ENCODE measurements around the genes CERS4, NDUFA7, ADAMTS10 and ZNF699.

- RRBS: no CpG with 5 or more reads among the region's 9 CpGs
CAGE:
- cytosol, long polyA plus RNA: no peak
- long polyA plus RNA: no peak
- nucleus, long polyA plus RNA: no peak
These were observed 22.0 kb upstream of the TIMM44 start for GRCh38 chr19:7965456-7965887.

- RRBS: no CpG with 5 or more reads among the region's 14 CpGs
CAGE:
- cytosol, long polyA plus RNA: no peak
- long polyA plus RNA: no peak
- nucleus, long polyA plus RNA: no peak
These were observed 23.6 kb upstream of the CCL25 start for GRCh38 chr19:8028916-8029493.

DNA sequence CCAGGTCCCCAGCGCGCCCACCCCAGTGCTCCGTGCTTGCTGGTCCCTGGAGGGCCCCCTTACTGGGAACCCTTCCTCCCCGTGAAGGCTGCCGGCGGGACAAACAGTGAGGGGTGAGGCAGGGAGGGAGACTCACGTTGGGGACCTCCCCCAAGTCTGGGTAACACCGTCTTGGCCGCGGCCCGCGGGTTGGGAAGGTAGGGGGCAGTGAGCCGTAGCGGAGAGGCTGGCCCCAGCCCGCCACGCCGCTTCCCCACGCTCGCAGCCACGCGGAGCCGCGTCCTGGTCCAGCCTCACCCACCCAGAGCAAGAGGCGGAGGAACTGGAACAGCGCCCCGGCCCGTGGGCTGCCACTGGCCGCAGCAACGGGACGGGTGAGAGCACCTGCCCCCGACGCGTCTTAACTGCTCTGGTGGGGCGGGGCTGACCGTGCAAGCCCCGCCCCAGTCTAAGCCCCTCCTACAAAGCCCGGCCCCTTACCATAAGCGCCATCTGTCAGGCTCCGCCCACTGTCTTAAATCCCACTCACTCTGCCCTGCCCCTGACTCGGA is 2.3 kb upstream of the CCL25 start:
- RRBS: no CpG with 5 or more reads among the region's 40 CpGs
CAGE:
- cytosol, long polyA plus RNA: no peak
- long polyA plus RNA: no peak
- nucleus, long polyA plus RNA: no peak

DNA sequence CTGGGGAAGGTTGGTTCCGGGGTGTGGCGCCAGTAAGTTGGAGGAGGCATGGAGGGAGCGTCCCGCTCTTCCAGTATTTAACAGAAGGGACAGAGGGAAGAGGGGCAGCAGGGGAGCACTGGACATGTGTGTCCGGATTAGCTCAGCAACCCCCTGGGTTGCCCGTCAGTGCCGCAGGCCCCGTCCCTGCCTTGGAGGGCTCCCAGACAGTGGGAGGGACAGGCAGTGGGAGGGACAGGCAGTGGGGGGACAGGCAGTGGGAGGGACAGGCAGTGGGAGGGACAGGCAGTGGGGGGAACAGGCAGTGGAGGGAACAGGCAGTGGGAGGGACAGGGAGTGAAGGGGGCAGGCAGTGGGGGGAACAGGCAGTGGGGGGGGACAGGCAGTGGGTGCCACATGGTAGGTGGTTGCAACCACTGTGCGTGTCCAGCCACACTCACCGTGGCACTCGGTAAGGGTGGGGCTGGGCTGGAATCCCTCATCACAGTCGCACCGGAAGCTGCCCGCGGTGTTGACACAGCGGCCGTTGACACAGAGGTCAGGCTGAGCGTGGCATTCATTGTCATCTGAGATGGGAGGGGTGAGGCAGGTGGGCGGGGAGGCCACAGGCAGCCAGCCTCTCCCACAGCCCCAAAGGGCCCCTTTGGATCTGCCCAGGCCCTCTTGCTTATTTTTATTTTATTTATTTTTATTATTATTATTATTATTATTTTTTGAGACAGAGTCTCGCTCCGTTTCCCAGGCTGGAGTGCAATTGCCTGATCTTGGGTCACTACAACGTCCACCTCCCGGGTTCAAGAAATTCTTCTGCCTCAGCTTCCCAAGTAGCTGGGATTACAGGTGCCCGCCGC is 33.4 kb downstream of the CCL25 start:
- RRBS: 89% methylated on average over 1 of the region's 25 CpGs
CAGE:
- cytosol, long polyA plus RNA: no peak
- long polyA plus RNA: no peak
- nucleus, long polyA plus RNA: no peak

DNA sequence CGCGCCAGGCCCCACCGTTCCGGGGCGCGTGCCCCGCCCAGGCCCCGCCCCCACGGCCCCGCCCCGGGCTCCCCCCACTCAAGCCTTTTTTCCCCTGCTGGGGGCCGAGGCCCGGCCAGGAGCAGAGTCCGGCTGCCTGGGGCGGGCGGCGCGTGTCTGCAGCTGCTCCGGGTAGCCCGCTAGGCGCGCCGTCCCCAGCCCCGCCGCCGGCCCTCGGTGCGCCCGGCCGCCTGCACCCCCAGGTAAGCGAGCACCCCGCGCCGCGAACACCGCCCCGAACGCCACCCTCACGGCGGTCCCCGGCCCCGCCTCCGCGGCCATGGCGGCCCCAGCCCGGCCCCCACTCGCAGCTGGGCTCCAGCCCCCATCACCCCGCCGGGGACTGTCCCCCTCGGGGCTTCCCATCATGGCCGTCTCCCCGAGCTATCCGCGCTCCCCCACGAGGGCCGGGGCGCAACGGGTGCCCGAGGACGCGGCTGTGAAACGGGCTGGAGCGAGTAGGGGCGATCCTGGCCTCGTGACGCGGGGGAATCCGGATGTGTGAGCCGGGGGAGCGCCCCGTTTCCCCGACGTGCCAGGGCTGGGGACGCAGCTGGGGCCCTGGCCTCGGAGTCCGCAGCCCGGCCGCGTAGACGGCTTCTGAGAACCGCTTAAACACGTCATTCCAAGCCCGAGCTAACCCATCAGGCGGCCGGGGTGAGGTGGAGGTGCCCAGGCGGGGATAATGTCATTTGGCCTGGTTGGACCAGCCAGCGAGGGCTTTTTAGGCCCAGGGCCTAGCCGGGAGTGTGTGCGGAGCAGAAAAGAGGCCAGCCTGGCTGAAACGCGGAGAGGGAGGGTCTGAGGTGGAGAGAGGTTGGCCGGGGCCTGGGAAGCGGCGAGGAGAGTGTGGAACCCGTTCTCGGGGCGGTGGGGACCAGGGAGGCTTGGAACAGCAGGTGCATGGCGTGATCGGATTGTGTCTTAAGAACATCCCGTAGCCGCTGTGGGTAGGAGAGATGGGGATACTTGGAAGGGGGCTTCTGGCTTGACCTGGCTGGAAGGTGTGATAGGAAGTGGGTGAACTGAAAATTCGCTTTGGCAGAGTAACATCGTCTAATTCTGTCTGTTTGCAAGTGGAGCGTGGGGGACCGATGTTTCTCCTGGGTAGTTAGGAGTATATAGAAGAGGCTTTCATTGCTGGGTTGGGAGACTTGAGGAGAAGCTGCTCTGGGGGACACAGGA is at the start of gene CERS4:
Gene CERS4, plus strand, starts transcription at position 118 of the 1,224 bp plus-strand sequence.
- RRBS: 4% methylated on average over 75 of the region's 105 CpGs
CAGE:
- cytosol, long polyA plus RNA: no peak
- long polyA plus RNA: no peak
- nucleus, long polyA plus RNA: no peak

DNA sequence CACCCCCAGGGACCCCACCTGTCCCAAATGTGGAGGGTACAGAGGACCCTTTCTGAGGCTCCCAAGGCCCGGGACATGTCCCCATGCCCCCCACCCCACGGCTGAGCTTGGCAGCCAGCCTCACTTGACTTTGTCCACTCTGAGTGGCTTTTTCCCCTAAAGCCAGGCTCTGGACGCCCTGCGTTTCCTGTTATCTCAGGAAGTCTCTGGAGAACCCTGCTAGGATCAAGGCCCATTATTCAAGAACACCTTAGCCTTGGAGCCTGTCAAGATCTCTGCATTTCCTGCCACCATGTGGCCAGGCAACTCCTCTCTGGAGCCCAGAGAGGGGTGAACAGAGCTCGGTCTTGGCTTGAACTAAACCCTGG is 4.3 kb downstream of the NDUFA7 start:
- RRBS: no CpG with 5 or more reads among the region's 5 CpGs
CAGE:
- cytosol, long polyA plus RNA: no peak
- long polyA plus RNA: no peak
- nucleus, long polyA plus RNA: no peak

- RRBS: under 1% methylated on average over 13 of the region's 20 CpGs
CAGE:
- cytosol, long polyA plus RNA: start-site peak on the minus strand at chr19:8321359-8321382, 1,084 and 2,506 reads in 2 replicates
- long polyA plus RNA: start-site peak on the minus strand at chr19:8321356-8321380, 1,096 and 1,817 reads in 2 replicates
- nucleus, long polyA plus RNA: start-site peak on the minus strand at chr19:8321360-8321376, 850 and 954 reads in 2 replicates
These were observed at the start of gene NDUFA7 for GRCh38 chr19:8321271-8321434. TSS of gene NDUFA7 (minus strand) at chr19:8321375.

GRCh38 chr19:8360295-8360779 is 3.6 kb upstream of the ANGPTL4 start:
- RRBS: no CpG with 5 or more reads among the region's 10 CpGs
CAGE:
- cytosol, long polyA plus RNA: no peak
- long polyA plus RNA: no peak
- nucleus, long polyA plus RNA: no peak

DNA sequence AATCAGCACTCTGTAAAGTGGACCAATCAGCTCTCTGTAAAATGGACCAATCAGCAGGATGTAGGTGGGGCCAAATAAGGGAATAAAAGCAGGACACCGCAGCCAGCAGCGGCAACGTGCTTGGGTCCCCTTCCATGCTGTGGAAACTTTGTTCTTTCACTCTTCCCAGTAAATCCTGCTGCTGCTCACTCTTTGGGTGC is 3.6 kb upstream of the RAB11B start:
- RRBS: no CpG with 5 or more reads among the region's 3 CpGs
CAGE:
- cytosol, long polyA plus RNA: no peak
- long polyA plus RNA: no peak
- nucleus, long polyA plus RNA: no peak

DNA sequence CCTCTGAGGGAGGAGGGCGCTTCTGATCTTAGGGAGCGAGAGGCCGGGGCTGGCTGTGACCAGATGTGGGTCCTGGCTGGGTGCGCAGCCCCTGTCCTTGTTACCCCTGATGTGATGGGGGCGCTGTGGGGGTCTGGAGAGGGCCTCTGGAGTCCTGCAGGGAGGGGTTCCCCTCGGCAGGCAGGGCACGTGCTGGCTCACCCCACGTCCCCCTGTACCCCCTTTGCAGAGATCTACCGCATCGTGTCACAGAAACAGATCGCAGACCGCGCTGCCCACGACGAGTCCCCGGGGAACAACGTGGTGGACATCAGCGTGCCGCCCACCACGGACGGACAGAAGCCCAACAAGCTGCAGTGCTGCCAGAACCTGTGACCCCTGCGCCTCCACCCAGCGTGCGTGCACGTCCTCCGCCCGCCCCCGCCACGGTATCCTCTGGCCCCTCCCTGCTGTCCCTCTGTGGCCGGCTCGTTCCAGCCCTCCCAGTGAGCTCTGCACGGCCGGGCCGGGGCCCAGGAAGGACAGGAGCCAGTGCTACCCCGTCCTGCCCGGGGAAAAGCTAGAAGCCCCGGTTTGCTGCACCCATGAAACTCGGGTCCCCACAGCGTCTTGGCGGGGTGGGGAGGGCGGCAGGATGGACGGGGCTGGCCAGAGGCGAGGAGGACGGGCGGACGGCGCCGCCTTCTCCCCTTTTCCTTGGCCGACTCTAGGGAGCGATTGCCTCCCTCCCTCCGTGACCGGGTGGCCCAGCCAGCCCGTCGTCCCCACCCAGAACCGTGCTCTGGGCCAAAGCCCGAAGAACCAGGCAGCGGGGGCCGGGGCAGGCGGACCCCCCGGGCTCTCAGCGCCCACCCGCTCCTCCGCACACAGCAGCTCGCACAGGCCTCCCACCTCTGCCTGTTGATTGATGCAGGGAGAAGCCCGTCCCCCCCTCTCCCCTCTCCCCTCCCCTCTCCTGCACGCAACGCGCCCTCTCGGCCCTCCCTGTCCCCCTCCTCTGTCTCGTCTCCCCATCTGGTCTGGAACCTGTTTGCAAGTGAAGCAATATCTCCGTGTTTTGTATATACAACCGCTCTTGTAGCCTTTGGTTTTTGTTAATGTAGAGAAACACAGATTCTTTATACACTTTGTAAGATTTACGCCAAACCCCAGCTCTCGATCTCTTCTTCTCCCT is 9.5 kb upstream of the MARCHF2 start:
- RRBS: 74% methylated on average over 9 of the region's 74 CpGs
CAGE:
- cytosol, long polyA plus RNA: no peak
- long polyA plus RNA: no peak
- nucleus, long polyA plus RNA: start-site peak on the minus strand centred at position 393 of the sequence, 96 bp wide, 5 and 13 reads in 2 replicates; start-site peak on the minus strand centred at position 580 of the sequence, 70 bp wide, 8 and 11 reads in 2 replicates

DNA sequence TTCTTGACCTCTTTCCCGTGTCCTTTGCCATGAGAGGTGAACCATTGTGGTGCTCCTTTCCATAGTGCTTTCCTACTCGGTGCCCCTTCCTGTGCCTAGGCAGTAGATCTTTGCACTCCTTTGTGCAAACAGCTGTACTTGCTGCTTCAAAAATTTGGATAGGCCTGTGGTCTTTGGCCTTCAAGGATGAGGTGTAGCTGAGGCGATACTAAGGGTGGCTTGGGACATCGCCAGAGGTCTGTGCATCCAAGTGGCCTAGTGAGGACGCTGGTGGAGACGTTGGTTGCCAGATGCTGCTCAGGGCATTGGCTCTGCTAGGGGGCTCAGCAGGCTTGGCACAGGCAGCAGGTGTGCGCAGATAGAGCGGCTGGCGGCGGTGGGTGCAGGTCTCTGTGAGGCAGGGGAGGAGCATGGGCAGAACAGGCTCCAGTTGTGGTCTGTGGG is 21.4 kb downstream of the PRAM1 start:
- RRBS: no CpG with 5 or more reads among the region's 10 CpGs
CAGE:
- cytosol, long polyA plus RNA: no peak
- long polyA plus RNA: no peak
- nucleus, long polyA plus RNA: no peak

- RRBS: no CpG with 5 or more reads among the region's 21 CpGs
CAGE:
- cytosol, long polyA plus RNA: no peak
- long polyA plus RNA: no peak
- nucleus, long polyA plus RNA: no peak
These were observed 1.7 kb downstream of the MYO1F start for GRCh38 chr19:8575335-8576168.

DNA sequence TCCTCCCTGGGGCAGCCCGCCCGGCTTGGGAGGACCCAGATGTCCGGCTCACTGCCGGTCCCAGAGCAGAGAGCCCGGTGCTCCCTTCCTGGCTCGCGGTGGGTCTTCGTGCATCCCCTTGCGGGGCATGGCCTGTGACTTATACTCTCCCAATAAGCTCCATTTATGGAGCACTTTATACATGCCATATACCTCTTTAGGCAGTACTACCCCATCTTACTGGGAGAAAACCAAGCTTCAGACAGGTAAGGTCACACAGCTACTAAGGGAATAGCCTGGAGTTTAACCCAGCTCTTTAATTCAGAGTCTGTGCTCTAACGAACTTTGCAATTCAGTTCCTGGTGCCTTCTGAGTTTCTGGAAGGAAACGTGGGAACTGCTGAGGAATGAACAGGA is 15.7 kb upstream of the MYO1F start:
- RRBS: 0% methylated on average over 2 of the region's 11 CpGs
CAGE:
- cytosol, long polyA plus RNA: no peak
- long polyA plus RNA: no peak
- nucleus, long polyA plus RNA: no peak

DNA sequence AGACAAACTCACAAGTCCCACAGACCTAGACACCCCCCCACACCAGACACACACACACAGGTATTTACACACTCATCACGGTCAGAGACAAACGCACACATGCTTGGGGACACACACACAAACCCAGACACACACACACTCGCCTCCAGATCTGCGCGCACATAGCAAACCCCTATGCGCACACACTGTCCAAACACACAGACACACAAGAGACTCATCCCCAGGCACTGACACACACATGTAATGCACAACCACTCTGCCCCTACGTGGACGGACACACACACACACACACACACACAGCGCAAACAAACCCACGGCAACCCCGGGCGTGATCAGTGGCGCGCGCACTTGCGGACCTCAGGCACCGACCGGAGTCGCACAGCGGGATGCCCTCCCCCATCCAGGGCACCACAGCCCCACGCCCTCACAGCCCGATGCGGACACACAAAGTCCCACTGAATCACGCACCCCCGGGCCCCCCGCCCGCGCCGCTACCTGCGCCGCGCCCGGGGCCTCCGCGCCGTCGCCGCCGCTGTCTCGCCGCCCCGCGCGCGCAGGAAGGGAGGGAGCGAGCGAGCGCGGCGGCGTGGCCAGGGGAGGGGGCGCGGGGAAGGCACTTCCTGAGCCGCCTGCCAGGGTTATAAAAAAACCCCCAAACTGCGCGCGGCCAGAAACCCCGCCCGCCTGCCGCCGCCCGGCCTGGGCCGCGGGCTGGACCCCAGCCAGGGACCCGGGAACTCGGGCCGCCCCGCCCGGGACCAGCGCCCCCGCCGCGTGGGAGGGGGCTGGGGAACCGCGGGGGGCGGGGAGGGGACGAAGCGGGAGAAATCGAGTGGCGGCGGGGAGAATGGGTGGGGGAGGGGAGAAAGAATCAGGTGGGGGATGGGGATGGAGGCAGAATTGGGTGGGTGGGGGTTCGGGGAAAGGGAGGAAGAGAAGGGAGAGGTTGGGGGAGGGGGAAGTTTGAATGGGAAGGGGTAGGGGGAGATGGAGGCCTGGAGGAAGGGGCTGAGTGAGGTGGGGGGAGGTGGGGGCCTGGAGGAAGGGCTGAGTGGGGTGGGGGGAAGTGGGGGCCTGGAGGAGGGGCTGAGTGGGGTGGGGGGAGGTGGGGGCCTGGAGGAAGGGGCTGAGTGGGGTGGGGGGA is at the start of gene ADAMTS10:
Gene ADAMTS10, minus strand, starts transcription at position 567 of the 1,144 bp plus-strand sequence.
- RRBS: 2% methylated on average over 25 of the region's 82 CpGs
CAGE:
- cytosol, long polyA plus RNA: no peak
- long polyA plus RNA: no peak
- nucleus, long polyA plus RNA: start-site peak on the minus strand centred at position 549 of the sequence, 60 bp wide, 31 and 145 reads in 2 replicates

DNA sequence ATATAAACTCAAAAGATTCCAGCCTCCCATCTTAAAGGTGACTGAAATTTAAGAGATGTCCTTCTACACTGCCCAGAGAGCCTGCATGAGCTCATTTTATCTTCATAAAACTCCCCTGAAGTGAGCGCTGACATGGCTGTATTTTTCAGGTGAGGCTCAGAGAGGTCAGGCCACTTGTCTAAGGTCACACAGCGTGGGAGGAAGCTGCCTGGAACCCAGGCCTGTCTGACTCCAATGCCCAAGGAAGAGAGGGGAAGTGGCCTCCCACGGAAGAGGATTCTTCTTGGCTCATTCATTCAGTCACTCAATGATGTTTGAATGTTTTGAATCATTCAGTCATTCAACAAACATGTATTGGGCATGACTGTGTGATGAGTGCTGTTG is 12.1 kb downstream of the ACTL9 start:
- RRBS: no CpG with 5 or more reads among the region's 3 CpGs
CAGE:
- cytosol, long polyA plus RNA: no peak
- long polyA plus RNA: no peak
- nucleus, long polyA plus RNA: no peak

GRCh38 chr19:8822767-8823296 is 9.3 kb downstream of the ZNF558 start:
- RRBS: no CpG with 5 or more reads among the region's 17 CpGs
CAGE:
- cytosol, long polyA plus RNA: no peak
- long polyA plus RNA: no peak
- nucleus, long polyA plus RNA: no peak

- RRBS: 2% methylated on average over 15 of the region's 77 CpGs
CAGE:
- cytosol, long polyA plus RNA: no peak
- long polyA plus RNA: no peak
- nucleus, long polyA plus RNA: no peak
These were observed at the start of gene ZNF699 for GRCh38 chr19:9309093-9310446. TSS of gene ZNF699 (minus strand) at chr19:9309838.

DNA sequence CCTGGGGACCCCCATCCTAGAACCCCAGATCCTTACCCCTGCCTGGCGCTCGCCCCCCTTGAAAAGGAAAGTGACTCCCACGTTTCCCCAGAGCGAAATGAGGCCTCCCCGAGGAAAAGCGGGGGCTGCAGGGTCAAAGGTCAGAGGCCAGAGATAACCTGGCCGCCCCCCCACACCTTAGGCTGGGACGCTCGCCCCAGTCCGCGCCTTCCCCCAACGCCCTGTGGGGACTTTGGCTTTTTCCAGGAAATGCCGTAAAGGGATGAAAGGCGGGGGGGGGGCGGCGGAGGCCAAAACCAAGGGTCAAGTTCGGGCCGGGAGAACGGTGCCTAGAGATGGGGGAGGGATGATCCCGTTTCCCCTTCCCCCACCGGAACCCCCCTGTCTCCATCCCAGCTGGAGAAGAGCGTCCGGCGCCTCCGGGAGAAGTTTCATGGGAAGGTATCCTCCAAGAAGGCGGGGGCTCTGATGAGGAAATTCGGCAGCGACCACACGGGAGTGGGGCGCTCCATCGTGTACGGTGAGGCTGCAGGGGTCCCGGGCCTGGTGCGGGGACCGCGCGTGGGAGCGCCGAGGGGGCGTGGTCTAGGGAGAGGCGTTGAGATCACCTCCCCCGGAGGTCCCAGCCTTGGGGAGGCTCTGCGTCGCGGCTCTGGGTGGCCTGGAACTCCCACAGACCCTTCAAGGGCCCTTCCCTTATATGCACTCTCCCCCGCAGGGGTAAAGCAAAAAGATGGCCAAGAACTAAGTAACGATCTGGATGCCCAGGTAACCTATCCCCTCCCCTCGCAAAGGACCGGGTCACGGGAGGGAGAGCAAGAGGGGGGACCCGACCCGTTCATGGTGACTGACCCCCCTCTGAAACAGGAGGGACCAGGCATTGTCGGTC is 660 bp downstream of the SHFL start:
- RRBS: 3% methylated on average over 13 of the region's 53 CpGs
CAGE:
- cytosol, long polyA plus RNA: no peak
- long polyA plus RNA: no peak
- nucleus, long polyA plus RNA: no peak

DNA sequence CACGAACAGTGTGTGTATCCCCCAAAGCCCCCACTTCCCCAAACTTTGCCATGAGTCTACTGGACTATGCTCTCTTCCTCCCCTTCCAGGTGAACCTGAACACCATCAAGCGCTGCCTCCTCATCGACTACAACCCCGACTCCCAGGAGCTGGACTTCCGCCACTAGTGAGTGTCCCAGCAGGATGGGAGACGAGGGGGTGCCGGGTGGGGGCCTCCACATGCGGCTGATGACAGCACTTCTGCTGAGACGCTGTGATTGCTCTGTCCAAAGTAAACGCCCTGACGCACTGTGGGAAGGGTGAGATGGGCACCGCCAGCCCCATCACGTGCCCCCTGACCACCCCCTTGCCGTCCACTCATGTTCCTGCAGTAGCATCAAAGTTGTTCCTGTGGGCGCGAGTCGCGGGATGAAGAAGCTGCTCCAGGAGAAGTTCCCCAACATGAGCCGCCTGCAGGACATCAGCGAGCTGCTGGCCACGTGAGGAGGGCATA is 1.9 kb upstream of the P2RY11 start:
- RRBS: no CpG with 5 or more reads among the region's 21 CpGs
CAGE:
- cytosol, long polyA plus RNA: no peak
- long polyA plus RNA: no peak
- nucleus, long polyA plus RNA: no peak

DNA sequence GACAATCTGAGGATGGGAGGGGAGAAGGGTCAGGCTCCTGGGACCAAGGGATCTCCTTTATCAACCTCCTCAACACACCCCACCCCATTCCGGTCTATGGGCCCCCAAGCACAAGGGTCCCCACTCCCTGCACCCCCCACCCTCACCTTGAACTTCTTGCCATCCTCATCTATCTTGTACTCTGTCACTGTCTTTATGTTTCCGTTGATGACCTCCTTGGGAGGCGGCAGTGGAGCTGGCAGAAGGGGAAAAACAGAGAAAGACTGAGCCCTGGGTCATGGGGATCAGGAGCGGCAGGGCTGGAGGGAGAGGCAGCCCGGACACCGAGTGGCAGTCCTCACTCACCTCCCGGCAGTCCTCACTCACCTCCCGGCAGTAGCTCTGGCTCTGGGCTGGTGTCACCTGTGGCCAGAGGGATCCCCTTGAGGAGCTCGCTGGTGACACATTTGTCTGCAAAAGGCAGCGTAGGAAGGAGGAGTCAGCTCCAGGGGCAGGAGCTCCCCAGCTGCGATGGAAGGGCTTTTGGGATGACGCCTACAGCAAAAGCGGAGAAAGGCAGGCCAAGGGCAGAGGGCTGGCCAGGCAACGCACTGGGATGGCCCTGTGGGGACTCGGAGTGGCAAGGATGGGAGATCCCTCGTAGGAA is 854 bp downstream of the EIF3G start:
- RRBS: 76% methylated on average over 1 of the region's 16 CpGs
CAGE:
- cytosol, long polyA plus RNA: no peak
- long polyA plus RNA: no peak
- nucleus, long polyA plus RNA: no peak